ENCODE measurements around a stretch of chr7.

- PRO-cap, 2 experiments, result peak in 2 of 2 experiments; most common plus-strand start chr7:2019031 (in 2); most common minus-strand start chr7:2018879 (in 2)
Measured at GRCh38 chr7:2018567-2019249, 214.0 kb downstream of the MAD1L1 start.

GRCh38 chr7:2313627-2314063 is 596 bp downstream of the SNX8 start:
- PRO-cap, 2 experiments, result no peak in any of the 2 experiments

GRCh38 chr7:2363455-2363780 is 8.8 kb downstream of the EIF3B start:
- PRO-cap, 2 experiments, result no peak in any of the 2 experiments

DNA sequence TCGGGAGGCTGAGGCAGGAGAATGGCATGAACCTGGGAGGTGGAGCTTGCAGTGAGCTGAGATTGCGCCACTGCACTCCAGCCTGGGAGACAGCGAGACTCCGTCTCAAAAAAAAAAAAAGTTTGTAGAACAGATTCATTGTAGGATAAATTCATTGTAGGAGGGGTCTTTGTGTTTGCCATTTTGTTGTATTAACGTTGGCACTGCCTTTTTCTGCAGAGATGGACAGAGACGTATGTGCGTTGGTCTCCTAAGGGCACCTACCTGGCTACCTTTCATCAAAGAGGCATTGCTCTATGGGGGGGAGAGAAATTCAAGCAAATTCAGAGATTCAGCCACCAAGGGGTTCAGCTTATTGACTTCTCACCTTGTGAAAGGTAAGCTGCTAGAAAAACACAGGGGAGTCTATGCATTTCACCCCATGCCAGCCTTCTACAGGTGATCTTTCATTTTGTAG is 9.6 kb downstream of the EIF3B start:
- PRO-cap, 2 experiments, result no peak in any of the 2 experiments

GRCh38 chr7:2375616-2376310 is 21.1 kb downstream of the EIF3B start:
- PRO-cap, 2 experiments, result no peak in any of the 2 experiments

- PRO-cap, 2 experiments, result no peak in any of the 2 experiments
Measured at GRCh38 chr7:2380041-2380775, 23.2 kb upstream of the CHST12 start.

GRCh38 chr7:2409656-2410386 is 6.4 kb downstream of the CHST12 start:
- PRO-cap, 2 experiments, result no peak in any of the 2 experiments

DNA sequence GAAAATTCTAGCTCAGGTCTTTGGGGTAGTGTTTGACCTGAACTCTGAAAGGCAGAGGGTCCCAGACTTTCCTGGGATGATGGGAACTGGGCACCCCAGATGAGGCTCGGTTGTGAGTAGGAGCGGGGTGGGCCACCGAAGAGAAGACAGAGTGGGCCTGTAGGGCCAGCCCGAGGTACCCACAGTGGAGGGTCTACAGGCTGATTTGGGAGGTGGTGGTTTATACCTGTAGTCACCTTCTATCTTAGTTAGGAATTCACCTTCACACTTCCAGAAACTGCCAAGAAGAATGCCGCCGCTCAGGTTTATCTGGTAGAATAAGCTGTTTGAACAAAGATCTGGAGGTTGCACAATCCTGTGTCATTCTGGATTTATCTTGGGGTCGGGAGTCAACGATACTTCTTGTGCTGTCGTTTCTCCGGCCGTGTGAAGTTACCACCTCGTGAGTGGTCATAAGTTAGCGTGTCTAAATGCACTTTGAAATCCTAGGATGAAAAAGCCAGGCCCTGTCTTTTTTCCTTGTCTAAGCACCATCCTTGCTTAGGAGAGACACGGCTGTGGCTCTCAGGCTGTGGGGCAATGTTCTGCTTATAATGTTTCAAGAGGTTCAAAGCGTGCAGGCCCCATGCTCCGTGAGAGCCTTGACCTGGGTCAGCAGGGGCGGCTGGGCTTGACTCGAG is 35.6 kb downstream of the GRIFIN start:
- PRO-cap, 2 experiments, result no peak in any of the 2 experiments

GRCh38 chr7:2520141-2521062 is 828 bp downstream of the LFNG start:
- PRO-cap, 2 experiments, result peak in 2 of 2 experiments; most common plus-strand start chr7:2520480 (in 1); most common minus-strand start chr7:2520411 (in 2)

DNA sequence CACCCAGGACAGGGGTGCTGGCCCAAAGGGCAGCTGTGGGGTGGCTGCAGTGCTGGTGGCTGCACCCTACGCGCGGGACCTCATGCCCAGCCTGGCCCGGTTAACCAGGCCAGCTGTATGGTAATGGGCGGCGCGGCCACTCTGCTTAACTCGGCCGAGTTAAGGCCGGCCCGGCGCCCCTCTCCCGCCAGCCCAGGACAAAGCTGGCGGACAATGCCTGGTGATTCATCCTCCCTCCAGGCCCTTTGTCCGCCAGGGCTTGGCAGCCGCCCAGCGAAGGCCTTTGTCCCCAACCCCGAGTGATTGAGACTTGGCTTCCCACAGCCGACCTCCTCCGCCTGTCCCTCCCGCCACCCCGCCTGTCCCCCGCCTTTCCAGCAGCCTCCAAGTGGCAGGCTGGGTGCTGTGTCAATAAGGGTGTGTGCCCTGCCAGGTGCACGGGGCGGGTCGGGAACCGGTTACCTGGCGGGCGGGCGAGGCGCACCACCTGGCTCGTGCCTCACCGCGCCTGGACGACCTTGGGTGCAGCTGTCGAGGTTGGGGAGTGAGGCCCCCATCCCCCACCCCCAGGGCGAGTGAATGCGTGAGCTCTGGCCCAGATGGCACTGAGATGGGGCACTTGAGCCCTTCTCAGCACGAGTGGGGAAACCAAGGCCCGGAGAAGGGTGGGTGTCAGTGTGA is 4.5 kb downstream of the LFNG start:
- PRO-cap, 2 experiments, result peak in 1 of 2 experiments; most common plus-strand start position 326 of the sequence (in 1); most common minus-strand start position 182 of the sequence (in 1)

- PRO-cap, 2 experiments, result peak in 2 of 2 experiments; most common plus-strand start chr7:2529352 (in 2); most common minus-strand start chr7:2529187 (in 2)
Measured at GRCh38 chr7:2529053-2530044, 9.8 kb downstream of the LFNG start.

DNA sequence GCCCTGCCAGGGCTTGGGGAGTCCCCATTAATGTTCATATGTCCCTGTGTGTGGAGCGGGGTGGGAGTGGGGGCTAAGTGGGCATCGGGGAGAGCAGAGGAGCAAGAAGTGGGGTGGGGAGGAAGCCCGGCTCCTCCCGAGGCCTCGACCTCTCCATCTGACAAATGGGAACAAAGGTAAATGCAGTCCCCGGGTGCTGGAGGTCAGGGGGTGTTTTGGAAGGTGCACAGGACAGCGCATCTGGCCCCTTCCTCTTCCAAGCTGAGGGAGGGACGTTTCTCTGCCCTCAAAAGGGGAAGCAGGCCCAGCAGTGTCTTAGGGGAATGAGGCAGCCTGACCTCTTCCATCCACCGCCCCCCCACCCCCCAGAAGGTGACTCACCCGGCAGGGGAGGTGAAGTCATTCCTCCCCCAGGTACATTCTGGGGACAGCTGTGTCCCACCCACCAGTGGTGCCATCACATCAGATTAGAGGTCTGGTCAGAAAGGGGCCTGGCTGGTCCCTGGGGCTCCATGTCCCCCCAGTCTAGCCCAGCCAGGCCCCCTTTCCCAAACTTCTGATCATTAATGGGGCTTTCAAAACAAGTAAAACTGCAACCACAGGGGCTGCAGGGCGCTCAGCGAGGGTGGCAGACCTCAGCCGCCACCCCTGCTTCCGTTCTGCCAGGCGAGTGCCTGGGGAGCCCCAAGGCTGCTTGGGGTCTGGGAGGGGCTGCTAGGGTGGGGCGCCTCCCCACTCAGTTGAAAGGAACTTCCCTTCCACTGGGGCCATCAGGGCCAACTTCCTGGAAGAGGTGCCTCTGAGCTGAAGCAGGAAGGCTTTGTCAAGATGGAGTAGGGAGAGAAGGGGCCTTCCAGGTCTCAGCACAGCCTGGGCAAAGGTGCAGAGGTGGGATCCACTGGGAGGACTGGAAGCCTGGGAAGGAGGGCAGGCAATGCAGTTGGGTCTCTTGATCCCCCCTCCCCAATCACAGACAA is 10.8 kb downstream of the LFNG start:
- PRO-cap, 2 experiments, result peak in 2 of 2 experiments; most common plus-strand start position 203 of the sequence (in 2); most common minus-strand start position 661 of the sequence (in 2)

GRCh38 chr7:2532252-2532873 is 12.8 kb downstream of the LFNG start:
- PRO-cap, 2 experiments, result peak in 1 of 2 experiments; most common plus-strand start chr7:2532386 (in 1)

- PRO-cap, 2 experiments, result peak in 1 of 2 experiments; most common plus-strand start chr7:2550220 (in 1)
Measured at GRCh38 chr7:2549922-2550613, 5.3 kb downstream of the BRAT1 start.

- PRO-cap, 2 experiments, result no peak in any of the 2 experiments
Measured at GRCh38 chr7:2621980-2622768, 9.6 kb upstream of the TTYH3 start.

- PRO-cap, 2 experiments, result peak in 1 of 2 experiments; most common plus-strand start chr7:2635864 (in 1); most common minus-strand start chr7:2636742 (in 1)
Measured at GRCh38 chr7:2635565-2637095, 4.3 kb downstream of the TTYH3 start.

DNA sequence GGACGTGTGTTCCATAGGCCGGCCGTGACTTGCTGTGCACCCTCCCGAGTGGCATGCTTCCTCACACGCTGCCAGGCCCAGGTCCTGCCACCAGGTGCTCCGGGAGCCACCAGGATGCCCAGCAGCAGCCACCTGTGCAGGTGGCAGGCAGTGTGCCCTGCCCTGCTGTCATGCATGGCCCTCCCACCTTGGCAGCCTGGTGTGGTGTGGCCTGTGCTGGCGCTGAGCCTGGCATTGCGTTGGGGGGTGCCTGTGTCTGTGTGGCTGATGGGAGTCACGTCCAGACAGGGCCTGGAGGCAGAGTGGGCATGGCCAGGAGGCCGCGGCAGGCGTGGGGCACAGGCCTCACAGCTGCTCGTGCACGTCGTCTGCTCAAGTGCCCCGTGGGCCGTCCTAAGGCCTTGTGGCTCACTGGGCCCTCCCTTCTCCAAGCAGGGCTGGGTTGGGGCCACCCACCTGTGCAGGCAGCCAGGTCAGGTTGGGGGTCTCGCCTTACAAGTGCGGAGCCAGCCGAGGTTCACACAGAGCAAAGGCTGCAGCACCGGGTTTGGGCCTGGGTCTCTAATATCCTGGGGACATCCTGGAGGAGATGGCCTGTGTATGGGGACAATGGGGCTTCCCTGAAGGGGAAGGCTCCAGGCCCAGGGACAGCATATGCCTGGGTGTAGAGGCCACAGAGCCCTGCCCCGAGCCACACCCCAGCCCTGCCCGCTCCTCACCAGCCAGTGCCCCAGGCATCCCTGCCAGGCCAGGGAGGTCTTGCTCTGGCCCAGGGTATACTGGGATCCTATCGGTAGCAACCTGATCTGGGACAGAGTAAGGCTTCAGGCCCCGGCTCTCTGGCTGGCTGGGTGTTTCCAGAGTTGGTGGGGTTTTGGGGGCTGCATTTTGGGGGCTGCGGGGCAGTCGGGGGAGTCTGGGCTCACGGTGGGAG is 8.9 kb downstream of the TTYH3 start:
- PRO-cap, 2 experiments, result no peak in any of the 2 experiments

DNA sequence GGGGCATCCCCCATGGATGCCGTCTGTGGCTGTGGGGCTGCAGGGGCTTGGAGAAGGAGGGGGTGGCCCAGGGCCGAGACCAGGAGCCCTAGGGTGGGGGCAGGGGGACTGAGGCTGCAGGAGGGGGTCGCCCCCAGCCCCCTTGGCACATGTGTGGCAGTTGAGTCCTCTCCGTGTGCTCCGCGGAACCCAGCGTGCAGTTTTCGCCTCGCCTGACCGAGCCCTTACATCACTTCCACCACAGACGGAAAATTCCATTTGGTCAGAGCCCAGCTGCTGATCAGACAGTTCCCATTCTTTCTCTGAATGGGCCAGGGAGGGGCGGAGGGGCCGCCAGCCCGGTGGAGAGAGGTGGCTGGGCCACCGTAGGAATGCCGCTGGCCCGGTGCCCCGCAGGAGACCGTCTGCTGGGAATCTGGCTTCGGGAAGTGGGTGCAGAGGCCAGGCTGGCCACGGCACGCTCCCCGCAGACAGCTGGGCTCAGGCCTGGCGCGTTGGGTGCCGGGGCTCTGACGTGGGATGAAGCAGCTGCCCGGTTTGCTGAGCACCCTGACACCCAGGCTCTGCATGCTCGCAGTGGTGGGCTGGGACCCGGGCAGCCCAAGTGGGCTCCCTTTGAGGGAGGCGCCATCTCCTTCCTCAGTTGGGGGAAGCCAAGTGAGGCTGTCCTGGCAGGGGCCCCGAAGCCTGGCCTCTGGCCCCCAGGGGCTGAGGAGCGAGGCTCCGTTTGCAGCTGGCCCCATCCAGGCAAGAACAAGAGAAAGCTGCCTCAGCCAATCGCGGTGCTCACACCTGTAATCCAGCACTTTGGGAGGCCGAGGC is 9.8 kb downstream of the TTYH3 start:
- PRO-cap, 2 experiments, result peak in 2 of 2 experiments; most common plus-strand start position 287 of the sequence (in 1); most common minus-strand start position 182 of the sequence (in 1)

- PRO-cap, 2 experiments, result peak in 1 of 2 experiments; most common plus-strand start chr7:2644647 (in 1); most common minus-strand start chr7:2644871 (in 1)
Measured at GRCh38 chr7:2644454-2644956, 12.7 kb downstream of the TTYH3 start.

DNA sequence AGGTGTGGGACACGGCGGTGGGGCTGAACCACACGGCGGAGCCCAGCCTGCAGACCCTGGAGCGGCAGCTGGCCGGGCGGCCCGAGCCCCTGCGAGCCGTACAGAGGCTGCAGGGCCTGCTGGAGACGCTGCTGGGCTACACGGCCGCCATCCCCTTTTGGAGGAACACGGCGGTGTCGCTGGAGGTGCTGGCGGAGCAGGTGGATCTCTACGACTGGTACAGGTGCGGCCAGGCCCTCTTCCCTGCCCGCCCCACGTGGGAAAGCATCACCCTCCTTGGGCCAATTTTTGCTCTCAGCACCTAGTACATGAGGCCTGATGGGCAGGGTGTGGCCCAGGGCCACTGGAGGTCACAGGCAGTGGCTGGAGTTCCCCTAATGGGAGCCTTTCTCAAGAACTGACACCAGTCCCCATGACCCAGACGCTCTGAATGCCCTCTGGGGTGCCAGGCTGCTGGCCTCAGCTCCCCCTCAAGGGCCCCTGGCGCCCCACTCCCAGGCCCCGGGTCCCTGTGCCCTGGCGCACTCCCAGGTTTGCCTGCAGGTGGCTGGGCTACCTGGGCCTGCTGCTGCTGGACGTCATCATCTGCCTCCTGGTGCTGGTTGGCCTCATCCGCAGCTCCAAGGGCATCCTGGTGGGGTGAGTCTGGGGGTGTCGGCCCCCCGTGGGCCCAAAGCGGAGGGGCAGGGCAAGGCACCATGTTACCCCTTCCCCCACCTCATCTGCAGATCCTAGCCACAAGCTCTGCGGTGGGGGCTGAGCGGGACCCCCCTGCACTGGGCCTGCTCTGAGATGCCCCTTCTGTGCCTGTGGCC is 15.8 kb downstream of the TTYH3 start:
- PRO-cap, 2 experiments, result peak in 2 of 2 experiments; most common plus-strand start position 420 of the sequence (in 2)